ENCODE measurements around the gene KANK3.

GRCh38 chr19:7623058-7623388, 6.3 kb downstream of the XAB2 start:
- RRBS, 2 experiments: no CpG with 5 or more reads among the region's 8 CpGs

- RRBS, 2 experiments: 3% methylated on average over 8 of the region's 36 CpGs
These were observed 662 bp downstream of the STXBP2 start for GRCh38 chr19:7637309-7638234.

- RRBS, 2 experiments: no CpG with 5 or more reads among the region's 9 CpGs
These were observed 10.5 kb upstream of the RETN start for GRCh38 chr19:7658238-7658899.

DNA sequence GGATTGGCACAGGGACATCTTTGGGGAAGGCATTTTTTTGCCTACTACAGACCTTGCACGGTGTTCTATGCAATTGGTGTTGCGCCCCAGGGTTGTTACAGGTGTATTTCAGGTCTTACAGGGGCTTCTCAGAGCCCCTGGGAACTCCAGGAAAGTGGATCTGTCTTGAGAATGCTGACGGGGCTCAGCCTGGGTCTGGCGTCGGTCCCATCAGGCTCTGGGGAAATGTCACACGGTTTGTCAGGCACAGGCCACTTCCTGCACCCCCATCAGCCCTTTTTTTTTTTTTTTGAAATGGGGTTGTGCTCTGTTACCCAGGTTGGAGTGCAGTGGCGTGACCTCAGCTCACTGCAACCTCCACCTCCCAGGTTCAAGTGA, 13.3 kb downstream of the CLEC4G start:
- RRBS, 2 experiments: no CpG with 5 or more reads among the region's 7 CpGs

DNA sequence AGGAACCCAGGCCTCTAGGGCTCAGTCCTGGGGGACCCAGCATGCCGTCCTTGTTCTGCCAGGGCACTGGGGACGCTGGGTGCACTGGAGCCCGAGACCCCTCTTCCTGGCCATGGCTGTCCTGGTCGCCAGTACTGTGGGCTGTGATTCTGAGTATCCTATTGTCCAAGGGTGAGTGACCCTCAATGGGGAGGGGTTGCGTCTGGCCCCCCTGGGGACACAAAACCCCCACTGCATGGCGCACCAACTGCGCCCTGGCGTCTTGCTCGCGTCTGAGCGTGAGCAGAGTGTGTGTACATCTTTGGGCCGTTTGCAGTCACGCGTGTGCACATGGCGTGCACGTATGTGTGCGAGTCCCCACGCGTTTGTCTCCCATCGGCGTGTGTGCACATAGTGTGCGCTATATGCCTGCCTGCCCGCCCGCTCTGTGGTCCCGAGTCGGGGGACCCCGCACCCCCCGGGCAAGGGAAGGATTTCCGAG, 24.8 kb downstream of the CLEC4M start:
- RRBS, 2 experiments: no CpG with 5 or more reads among the region's 29 CpGs

DNA sequence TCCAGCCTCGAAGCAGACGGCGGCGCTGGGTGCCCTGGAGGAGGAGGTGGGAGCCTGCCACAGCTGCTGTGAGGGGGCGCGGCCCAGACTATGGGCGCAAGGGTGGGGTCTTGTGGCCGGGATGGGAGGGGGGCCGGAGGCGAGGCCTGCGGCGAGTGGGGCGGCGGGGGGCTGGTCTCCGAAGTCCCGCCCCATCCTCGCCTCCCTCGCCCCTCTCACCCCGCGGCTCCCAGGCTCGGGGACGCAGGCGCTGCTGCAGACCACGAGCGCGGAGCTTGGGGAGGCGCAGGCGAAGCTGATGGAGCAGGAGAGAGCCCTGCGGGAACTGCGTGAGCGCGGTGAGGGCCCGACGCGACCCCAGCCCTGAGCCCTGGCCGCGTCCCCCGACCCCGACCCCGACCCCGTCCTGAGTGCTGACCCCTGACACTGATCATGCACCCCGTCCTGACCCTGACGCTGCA, 25.6 kb downstream of the CLEC4M start:
- RRBS, 2 experiments: no CpG with 5 or more reads among the region's 43 CpGs

DNA sequence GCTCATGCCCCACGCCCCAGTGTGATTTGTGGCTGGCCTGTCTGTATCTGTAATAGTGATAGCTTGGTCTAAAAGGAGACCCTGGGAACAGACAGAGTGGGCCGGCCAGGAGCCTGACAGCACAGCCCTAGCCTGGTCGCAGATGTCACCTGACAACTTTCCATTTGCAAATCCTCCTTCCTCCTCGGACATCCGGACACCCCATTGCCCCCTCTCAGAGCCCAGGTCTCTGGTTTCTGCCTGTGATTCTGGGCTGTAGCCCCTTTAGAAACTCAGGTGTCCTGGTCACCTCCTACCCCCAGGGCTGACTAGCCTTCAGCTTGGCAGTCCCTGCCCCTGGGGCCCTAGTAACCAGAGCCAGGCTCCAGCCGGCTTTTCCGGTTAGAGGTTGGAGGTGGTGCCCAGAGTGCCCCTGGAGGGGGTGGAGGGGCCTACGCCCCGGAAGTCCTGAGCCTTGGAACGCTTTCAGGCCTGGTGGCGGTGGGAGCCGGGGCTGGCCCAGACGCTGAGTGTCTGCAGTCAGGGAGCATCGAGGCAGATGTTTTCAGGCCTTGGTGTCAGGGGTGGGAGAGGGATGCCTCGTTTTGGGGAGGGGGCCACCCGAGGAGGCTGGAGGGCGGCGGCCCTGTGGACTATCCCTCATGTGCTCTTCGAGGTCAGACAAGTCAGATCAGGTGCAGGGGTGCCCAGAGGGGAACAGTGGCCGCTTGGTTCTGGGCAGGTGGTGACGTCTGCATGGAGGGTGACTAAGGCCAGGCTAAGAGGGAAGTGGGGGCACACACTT, 6.6 kb downstream of the LRRC8E start:
- RRBS, 2 experiments: 3 to 5% methylated on average over 9 of the region's 21 CpGs

- RRBS, 2 experiments: 96 to 97% methylated on average over 5 of the region's 38 CpGs
These were observed 4.1 kb upstream of the MAP2K7 start for GRCh38 chr19:7899508-7900073.

DNA sequence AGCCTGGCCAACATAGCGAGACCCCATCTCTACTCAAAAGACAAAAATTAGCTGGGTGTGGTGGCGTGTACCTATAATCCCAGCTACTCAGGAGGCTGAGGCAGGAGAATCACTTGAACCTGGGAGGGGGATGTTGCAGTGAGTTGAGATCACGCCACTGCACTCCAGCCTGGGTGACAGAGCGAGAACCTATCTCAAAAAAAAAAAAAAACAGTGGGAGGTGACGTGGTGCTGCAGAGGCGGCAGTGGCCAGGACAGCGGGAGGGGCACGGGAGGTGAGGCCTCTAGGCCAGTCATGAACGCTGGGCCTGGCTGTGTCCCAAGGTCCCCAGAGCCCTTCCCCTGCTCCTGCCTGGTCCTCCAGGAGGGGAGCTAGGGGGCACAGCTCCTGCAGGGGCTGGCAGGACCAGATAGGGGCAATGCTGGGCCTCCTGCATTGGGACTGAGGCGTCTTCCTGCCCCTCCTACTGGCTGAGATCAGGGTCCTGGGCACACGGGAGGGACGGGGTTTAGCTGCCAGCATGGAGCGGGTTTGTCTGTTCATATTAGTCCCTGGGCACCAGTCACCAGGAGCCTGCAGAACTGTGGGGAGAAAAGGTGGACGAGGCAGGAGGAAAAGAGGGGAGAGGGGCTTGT, 4.4 kb downstream of the MAP2K7 start:
- RRBS, 2 experiments: no CpG with 5 or more reads among the region's 14 CpGs

GRCh38 chr19:7909089-7909597, 5.5 kb downstream of the MAP2K7 start:
- RRBS, 2 experiments: no CpG with 5 or more reads among the region's 11 CpGs

GRCh38 chr19:7909831-7910831, 4.5 kb upstream of the TGFBR3L start:
- RRBS, 2 experiments: 87 to 94% methylated on average over 9 of the region's 50 CpGs

- RRBS, 2 experiments: no CpG with 5 or more reads among the region's 19 CpGs
These were observed 2.0 kb downstream of the SNAPC2 start for GRCh38 chr19:7922015-7922563.

- RRBS, 2 experiments: 71 to 82% methylated on average over 1 of the region's 16 CpGs
These were observed 11.8 kb upstream of the FBN3 start for GRCh38 chr19:8161080-8161706.

DNA sequence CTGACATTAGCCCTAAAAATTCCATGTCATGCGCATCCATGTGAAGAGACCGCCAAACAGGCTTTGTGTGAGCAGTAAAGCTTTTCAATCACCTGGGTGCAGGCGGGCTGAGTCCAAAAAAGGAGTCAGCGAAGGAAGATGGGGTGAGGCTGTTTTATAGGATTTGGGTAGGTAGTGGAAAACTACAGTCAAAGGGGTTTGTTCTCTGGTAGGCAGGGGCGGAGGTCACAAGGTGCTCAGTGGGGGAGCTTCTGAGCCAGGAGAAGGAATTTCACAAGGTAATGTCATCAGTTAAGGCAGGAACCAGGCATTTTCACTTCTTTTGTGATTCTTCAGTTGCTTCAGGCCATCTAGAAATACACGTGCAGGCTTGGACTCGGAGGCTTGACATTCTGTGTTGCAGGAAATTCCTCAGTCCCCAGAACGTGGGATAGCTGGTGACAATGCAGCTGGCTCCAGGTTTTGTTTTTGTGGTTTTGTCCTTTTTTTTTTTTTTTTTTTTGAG, 5.5 kb upstream of the CERS4 start:
- RRBS, 2 experiments: no CpG with 5 or more reads among the region's 8 CpGs

GRCh38 chr19:8216570-8216978, 7.4 kb downstream of the CERS4 start:
- RRBS, 2 experiments: no CpG with 5 or more reads among the region's 5 CpGs

DNA sequence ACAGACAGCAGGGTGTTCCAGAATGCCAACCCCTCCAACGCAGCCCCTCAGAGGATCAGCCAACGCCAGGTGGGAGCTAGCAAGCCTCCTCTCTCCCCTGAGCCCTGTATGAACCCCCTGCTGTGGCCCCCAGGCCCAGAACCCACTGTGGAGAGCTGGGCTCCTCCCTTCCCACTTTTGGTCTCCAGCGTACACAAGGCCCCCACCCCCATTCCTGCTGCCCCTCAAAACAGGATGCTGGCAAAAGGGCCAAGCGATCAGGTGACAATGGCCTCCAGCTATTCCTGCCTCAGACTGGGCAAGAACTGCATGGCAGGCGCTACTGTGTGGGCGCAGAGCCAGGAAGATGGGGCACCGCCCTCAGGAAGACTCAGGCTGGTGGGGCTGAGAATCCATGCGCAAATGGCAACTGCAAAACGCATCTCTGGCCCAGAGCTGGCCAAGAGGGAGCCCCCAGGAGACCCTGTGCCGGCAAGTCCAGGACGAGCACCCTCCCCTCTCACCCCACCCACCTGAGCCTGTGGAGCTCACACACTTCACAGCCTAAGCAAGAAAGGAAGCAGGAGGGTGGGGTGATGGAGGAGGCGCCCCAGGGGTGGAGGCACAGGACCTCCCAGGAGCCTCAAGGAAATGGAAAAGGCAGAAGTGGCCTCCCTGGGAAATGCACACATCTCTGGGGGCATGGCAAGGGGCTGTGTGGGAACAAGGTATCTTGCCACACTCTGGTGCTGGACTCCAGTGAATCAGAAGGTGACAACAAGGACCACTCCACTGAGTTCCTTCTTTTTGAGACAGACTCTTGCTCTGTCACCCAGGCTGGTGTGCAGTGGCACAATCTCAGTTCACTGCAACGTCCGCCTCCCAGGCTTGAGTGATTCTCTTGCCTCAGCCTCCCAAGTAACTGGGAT, 3.8 kb upstream of the CD320 start:
- RRBS, 2 experiments: no CpG with 5 or more reads among the region's 14 CpGs

GRCh38 chr19:8316868-8317235, 4.3 kb downstream of the NDUFA7 start:
- RRBS, 2 experiments: no CpG with 5 or more reads among the region's 5 CpGs

- RRBS, 2 experiments: 55 to 73% methylated on average over 21 of the region's 49 CpGs
These were observed 9.4 kb downstream of the KANK3 start for GRCh38 chr19:8333599-8334146.

GRCh38 chr19:8343067-8343754, at the start of gene KANK3:
KANK3 (minus strand) TSS chr19:8343262.
- RRBS, 2 experiments: 10 to 12% methylated on average over 17 to 25 of the region's 45 CpGs

GRCh38 chr19:8363018-8363453, 919 bp upstream of the ANGPTL4 start:
- RRBS, 2 experiments: no CpG with 5 or more reads among the region's 14 CpGs

Measured in LNCaP clone FGC (cell line).